Tongue (tissue), 2 donors: Measurements from ENCODE around the genes FBXO45, NRROS and PIGX.

- RAMPAGE, long total RNA, result no peak
Measured at GRCh38 chr3:195896362-195896672, 12.0 kb downstream of the TNK2 start.

DNA sequence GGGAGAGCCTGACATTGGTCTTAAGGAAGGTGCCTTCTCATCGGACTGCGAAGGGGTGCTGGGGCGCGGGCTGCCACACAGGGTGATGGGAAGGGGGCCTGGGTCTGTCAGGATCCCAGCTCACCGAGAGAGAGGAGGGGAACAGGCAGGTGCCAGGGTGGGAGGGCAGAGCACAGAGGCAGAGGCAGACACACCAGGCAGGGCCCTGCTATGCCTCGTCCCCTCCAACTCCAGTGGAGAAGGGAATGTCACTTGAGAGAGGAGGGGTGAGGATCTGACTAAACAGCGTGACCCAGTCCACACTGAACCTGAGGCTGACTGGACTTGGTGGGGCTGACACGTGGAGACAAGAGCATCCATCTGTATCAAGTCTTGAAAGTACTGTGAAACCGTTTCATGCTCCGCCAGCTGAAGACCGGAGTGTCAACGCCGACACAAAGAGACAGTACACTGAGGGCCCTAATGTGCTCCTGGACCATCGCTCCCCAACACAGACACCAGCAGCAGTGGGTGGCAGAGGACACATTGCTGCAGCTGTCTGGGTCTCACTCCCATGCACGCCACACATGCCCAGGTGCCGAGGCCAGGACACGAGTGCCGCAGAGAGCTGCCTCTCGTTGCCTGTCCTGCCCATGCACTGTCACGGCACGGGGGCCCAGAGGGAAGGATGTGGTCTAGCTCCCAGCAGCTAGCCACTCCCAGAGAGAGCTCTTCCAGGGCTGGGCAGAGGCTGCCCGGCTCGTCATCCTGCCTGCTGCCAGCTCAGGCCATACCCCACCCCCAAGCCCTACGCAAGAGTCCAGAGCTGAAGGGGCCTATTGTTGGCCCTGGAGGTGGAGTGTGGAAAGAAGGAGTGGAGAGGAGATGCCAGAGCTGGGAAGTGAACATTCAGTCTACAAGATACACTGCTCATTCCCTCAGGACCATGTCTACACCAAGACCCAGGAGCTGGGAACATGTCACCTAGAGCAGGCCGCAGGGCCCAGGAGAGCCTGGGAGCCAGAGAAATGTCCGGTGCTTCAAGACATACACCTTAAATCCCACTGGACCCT, 7.9 kb downstream of the TNK2 start:
- RAMPAGE, long total RNA, result no peak

DNA sequence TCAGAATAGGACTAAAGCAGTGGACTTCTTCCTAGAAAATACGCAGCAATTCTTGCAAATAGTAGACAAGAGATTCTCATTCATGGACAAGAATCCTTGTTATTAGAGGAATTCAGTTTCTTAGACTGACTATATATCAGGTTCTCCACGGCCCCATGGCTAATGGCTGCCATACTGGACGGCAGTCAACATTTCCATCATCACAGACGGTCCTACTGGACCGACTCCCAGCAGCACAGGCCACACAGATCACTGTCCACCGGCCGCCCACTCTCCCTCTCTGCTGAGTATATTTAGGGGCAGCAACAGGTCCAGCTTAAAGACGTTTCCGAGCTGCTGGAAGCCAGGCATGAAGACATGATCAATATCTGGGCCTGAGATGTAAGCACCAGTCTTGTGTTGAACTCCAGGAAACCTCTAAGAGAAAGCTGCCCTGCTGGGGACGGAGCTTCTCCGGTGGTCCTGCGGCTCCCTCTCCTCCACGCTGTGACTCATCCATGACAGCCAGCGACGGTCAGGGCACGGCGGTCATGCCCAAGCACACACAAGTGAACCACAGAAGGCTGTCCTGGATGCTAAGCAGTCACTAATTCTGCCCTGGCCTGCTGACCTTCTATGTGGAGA, 61.9 kb upstream of the TNK2 start:
- RAMPAGE, long total RNA, result no peak

DNA sequence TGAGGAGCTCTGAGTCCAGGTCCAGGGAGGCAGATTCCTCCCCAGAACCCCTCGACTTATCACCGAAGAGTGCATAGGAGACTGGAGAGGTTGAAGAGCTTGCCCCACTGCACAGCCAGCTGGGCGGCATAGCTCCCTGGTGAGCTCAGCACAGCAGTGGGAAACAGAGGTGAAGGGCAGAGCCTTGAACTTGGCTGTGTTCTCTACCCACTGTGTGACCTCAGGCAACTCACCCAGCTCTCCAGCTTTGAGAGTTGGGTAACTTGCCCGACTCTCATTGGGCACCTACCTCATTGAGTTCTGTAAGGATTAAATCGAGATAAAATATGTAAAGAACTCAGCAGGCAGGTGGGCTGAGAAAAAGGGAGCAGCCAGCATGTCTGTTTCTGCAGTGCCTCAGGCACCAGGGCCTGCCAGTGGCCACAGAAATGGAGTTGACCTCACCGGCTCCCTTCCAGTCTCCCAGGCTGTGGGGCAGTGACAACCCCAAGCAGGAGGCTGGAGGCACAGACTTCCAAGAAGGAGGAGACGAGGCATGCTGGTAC, 54.1 kb upstream of the TFRC start:
- RAMPAGE, long total RNA, result no peak

GRCh38 chr3:196138419-196138805, 56.5 kb upstream of the TFRC start:
- RAMPAGE, long total RNA, result no peak

- RAMPAGE, long total RNA, result no peak
Measured at GRCh38 chr3:196187237-196187634, 24.0 kb downstream of the ZDHHC19 start.

GRCh38 chr3:196193193-196194098, 17.8 kb downstream of the ZDHHC19 start:
- RAMPAGE, long total RNA, result no peak

DNA sequence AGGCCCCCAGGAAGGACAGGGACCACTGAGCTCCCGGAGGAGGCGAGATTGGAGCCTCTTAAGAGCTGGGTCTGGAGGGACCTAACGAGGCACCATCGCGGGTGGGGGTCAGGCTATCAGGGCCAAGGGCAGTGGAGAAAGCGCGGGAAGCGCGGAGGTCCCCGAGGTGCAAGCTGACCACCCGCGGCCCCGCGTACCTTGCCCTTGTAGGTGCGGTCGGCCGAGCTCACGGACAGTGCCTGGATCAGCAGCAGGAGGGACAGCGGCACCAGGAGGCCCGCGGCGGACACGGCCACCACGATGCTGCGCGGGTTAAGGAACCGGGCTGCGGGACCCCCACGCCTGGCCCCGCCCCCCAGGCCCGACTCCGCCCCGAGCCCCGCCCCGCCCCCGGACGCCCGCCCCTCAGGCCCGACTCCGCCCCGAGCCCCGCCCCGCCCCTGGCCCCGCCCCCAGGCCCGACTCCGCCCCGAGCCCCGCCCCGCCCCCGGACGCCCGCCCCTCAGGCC, 3.9 kb downstream of the ZDHHC19 start:
- RAMPAGE, long total RNA, result no peak

- RAMPAGE, long total RNA, result no peak
Measured at GRCh38 chr3:196214823-196215434, 1.4 kb upstream of the SLC51A start.

DNA sequence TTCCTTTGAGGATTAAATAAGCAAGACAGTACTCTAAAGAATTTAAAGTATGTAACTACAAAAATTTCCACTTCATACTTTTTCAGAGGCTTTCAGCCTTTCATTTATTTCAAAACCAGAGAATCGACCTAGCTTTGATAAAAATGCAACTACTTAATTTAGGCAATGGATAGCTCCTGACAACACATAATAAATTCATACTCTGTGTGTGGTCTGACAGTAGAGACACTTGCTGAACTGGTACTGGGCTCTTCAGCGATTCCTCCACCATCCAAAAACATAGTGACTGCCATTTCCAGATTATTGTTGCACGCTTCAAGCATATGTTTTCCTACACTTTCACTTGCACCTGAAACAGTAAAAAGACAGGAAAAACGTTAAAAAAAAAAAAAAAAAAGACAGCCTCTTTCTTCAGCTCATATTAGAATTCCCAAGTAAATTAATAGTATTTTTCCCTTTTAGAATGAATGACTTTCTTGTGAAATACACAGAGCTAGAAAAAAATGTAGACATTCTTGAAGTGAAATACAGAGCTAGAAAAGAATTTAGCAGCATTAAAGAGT, 25.1 kb downstream of the UBXN7 start:
- RAMPAGE, long total RNA, result no peak

DNA sequence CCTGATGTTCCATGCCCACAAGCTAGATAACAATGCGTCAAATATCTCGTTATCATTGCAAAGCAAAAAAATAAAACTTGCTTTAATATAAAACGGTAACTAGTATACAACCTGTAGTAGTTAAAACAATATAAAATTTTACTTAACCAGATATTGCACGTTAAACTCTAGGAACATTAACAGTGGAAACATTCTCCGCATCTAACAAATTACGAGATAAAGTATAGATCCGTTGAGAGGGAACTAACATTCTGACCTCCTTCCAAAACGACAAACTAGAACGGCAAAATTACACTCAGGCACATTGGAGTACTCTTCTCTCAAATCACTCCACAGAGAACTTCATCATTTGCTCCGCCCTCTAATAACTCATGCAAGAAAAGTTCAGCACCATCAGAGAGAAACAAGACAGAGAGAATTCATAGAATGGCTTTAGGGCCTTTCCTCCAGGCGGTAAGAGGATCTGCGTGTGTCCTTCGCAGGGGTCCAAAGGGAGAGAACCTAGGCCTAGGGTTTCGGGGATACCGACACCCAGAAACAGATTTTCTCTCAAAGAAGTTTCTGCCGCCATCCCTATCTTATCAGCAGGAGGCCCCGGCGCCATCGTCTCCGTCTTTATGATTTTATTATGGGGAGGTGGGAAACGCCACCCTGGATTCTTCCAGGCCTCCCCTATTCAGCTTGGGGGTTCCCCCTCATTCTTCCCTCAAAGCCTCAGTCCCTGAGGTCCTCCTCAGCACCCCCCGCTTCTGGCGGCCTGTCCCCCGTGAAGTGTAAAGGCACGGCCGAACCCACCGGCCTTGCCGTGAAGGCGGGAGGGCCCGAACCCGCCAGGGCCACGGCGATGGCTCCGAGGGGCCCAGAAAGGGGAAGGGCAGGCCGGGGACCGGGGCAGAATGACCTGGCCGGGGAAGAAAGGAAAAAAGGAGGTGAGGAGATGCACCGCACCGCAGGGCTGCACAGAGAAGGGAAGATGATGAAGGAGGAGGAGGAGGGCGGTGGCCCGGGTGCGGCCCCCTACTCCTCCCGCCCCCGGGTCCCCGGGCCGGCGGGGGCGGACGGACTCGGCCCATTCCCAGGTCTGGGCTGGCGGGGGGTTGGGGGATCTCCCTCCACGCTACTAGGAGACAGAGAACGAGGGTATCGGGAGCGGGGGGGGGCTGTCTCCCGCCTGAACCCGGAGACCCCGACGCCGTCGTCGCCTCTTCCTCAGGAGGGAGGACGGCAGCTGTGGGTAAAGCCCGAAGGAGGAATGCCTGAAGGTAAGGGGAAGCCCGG, 799 bp downstream of the UBXN7 start:
- RAMPAGE, long total RNA, result no peak

GRCh38 chr3:196433025-196433420, 796 bp upstream of the UBXN7 start:
- RAMPAGE, long total RNA, result no peak

- RAMPAGE, long total RNA, result no peak
Measured at GRCh38 chr3:196568446-196569698, at the start of gene FBXO45. Gene FBXO45 (plus strand): TSS chr3:196568660.

DNA sequence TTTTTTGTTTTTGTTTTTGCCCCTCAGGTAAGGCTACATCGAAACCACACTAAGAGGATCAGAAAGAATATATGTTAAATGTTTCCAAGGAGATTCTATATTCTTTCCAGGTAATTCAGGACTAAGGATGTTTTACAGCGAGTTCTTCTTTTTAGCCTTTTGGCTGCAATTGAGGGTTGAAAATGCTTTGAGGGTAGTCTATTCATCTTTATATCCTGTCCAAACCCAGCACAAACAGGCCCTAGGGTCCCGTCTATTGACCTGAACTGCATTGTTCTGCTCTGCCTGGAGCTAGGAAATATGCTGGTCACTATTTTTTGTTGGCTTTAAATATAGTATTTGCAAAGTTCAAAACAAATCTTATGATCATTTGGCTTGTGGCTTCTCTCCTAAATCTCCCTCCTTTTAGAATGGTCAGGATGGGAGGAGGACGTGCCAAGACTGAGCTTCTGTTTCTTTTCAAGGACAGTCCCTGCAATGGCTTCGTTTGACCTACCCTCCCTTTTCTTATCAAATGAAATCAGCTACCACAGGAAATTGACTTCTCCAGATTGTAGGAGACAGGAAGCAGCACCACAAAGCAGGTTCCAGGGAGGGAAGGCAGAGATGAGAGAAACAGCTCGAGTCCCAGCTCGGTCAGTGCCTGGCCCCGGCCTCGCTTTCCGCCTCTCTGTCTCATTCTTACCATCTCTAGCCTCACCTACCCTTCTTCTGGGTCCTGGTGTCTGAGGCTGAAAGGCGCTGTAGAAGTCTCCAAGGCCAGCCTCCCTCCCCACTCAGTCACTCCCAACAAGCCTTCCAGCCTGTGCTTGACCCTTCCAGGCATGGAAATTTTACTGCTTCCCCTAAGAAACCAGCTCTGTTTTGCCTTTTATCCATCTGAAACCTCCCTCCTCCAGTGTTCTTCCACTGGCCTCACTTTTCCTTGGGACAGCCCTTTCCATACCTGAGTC, 27.5 kb upstream of the NRROS start:
- RAMPAGE, long total RNA, result no peak

DNA sequence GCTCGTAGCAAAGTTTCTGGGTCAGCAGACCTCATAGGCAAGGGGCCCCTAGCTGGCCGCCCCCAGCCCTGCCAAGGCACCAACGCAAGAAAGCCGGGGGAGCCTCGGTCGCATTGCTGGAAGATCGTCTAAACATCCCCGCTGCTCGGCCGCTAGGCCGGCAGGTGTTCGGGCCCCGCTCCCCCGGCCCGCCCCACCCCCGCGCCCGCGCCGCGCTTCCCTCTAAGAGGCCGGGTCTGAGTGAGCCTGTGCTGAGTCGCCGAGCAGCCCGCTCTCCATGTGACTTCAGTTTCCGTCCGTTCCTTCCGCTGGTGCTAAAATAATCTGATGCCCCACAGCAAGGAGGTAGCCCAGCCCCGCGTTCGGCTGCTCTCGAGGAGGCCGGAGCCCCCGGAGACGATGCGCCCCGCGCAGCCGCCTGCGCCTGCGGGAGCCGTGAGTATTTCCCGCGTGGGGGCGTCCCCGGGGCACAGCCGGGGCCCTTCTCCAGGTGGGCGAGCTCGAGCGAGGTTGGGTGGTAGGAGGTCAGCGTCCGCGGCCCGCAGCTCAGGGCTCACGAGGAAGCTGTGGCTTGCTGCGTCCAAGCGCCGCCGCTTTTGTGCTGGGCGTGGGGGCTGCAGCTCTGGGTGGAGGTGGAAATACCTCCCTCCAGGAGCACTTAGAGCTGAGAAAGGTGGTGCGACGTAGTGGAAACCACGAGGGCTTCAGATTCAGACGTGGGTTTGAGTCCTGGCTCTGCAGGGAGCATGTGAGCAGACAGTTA, at the start of gene NRROS:
Gene NRROS, plus strand, starts transcription at position 254 of the 763 bp plus-strand sequence.
- RAMPAGE, long total RNA, result no peak

GRCh38 chr3:196657610-196658347, 18.3 kb downstream of the NRROS start:
- RAMPAGE, long total RNA, result no peak

- RAMPAGE, long total RNA, result no peak
Measured at GRCh38 chr3:196694255-196694643, 17.8 kb downstream of the CEP19 start.

GRCh38 chr3:196712168-196713157, at the start of gene PIGX:
Gene PIGX (plus strand): TSS chr3:196712377.
- RAMPAGE, long total RNA, result start-site peak on the minus strand at chr3:196712208-196712289, 54 and 18 reads in 2 replicates

GRCh38 chr3:196942850-196943502, 502 bp downstream of the NCBP2AS2 start:
- RAMPAGE, long total RNA, result no peak

DNA sequence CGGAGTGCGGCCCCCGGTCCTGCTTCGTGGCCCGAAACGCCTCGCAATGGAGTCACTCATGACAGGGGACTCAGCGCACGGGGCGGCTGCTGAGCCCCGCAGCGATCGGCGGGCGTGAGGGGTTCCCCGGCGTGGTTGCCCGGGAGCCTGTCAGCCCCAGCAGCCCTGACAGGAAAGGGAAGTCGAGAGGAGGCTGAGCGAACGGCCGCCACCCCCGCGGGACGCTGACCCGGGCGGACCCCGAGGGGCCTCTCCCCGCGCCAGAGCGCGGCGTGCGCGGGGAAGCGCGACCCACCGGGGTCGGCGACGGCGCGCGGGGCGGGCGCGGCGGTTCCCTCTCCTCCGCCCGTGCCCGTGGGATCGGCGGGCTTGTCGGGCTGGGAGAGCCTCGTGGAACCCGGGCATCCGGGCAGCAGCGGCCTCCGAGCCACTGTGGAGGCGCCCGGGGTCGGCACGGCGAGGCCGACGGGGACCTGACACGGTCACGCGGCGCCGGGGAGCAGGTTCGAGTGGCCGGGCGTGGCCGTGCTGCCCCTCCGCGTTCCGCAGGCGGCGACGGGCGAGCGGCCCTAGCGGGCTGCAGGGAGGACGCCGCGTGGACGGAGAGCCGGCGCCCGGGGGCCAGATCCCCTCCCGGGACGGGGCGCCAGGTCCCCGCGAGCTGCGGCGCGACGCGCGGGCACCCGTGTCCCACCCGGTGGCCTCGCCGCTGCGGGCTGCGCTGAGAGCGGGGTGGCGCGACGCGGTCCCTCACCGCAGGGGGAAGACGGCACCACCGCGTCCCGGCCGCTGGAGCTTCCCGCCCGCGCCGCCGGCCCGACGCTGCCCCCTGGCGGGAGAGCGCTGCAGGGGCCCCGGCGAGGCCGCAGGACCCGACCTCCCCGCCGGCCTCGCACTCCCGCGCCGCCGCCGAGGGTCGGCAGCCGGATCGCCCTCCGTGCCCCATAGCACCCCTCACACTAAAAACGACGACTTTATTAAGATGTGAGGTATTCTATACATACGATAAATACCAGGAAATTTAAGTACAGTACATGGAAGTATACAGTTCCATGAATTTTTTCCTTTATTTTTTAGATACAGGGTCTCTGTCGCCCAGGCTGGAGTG, 945 bp upstream of the PIGZ start:
- RAMPAGE, long total RNA, result no peak